OCI-LY7 (cell line): ENCODE data around the gene CDH18.

DNA sequence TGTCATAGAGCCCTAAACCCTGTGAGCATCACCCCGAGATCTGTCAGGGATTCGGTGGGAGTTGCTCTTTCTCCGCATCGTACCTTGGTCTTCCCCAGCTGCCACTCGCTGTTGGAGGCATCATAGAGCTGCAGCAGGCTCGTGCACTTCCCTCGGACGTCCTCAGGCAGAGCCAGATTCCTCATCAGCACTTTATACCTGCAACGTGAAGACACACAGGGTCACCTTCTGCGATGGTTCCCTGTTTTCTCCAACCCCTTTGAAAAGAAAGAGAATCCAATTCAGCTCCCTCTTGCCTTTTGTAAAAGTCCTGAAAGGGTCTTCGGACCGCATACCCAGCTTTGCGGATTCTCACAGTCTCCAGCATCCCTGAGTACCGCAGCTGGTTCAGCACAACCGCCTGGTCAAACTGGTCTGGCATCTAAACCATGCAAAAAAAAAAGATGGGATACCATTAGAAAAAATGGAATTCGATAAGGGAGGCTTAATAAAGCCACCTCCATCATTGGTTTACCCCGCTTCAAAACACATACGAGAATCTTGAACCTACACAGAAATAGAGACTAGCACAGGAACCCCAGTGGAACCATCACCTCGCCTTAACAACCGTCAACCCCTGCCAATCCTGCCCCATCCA is 94.1 kb upstream of the RETREG1 start:
- PRO-cap: no peak
- RAMPAGE, long total RNA: no peak

DNA sequence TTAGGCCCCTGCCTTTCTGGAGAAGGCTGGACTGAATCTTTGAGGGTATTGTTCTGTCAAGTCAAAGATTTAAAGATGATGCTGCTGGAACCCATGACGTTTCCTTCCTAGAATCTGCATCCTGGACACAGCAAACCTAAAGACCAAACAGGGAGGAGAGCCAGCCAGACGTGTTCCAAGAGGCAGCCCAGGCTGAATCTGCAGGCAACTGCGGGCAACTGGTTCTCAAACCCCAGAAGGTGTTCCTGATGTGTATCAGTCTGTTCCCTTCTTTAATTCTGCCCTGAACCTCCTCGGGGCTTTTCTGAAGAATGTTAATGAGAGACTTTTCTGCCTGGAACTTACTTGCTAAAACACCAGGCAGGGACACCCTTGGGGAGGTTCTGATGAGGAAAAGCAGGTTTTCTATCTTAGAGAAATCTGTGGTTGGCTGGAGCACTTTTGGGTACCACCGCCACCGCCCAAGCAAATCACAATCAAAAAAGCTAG is 132.8 kb upstream of the RETREG1 start:
- PRO-cap: no peak
- RAMPAGE, long total RNA: no peak

- PRO-cap: no peak
- RAMPAGE, long total RNA: no peak
These were observed 56.4 kb downstream of the MYO10 start for GRCh38 chr5:16879689-16880080.

DNA sequence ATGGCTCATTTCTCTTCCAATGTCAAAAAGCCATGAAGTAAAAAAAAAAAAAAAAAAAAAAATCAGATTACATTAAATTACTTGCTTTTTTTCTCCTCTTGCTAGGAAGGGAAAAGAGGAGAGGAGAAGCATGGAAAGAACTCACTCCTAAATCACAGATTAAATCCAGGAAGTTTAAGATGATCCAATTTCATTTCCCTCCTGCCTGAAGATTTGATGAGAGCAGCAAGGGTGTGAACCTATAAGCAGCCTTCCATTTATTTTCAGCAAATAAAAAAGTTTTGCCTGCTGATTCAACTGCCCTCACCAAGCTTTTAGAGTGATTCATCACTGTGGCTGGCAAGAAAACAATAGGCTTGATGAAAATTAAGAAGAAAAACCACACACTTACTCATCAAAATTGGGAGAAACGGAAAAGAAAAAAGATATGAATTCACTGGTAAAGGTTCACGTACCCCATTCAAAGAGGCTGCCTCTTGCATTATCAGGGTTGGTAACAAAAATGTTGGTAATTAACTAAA is 19.7 kb downstream of the MYO10 start:
- PRO-cap: no peak
- RAMPAGE, long total RNA: no peak

DNA sequence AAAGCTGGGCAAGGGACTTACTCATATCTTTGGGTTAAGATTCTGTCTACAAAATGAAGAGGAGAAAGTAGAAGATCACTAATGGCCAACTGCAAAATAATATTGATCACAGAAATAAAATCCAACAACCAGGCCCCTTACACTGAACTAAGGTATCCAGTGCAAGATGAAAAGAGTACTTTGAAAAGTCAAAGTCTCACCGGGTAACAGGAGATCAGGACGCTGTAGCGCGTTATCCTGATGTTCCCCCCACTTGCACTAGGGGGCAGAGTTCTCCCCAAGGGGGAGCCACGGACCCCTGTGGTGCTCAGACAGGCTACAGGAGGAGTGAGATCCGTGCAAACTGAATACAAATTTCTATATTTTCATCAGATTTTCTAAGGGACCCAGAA is 2.1 kb downstream of the MYO10 start:
- PRO-cap: no peak
- RAMPAGE, long total RNA: no peak

GRCh38 chr5:17062548-17063573 is 126.8 kb upstream of the MYO10 start:
- PRO-cap: no peak
- RAMPAGE, long total RNA: no peak

DNA sequence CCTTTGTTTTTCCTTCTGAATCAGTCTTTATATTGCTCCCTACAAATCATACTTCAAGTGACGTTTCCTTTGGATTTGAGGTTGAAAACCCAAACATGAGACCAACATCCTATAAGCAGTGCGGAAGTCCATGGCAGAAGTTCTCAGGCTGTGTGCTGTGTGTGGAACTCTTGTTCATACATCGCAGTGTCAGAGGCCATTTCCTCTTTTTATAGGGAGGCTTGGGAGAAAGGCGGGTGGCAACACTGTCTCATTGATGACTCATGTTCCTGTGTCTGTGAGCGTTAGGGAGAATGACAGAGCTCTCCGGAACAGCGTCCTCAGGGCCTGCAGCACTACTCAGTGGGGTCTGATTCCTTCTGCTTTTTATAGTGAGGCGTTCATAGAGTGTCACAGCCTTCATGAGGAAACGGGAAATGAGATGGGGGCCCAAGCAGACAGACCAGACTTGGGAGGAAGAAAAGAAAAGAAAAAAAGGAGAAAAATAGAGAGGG is 98.8 kb upstream of the BASP1 start:
- PRO-cap: no peak
- RAMPAGE, long total RNA: no peak

DNA sequence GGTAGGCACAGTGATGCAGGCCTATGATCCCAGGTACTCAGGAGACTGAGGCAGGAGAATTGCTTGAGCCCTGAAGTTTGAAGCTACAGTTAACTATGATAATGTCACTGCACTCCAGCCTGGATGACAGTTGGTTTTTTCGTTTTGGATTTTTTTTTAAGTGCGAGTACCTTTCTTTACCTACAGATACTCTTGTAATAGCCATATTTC is 863.5 kb upstream of the H3Y1 start:
- PRO-cap: no peak
- RAMPAGE, long total RNA: no peak

GRCh38 chr5:19142193-19142708 is 845.7 kb downstream of the CDH18 start:
- PRO-cap: no peak
- RAMPAGE, long total RNA: no peak

- PRO-cap: no peak
- RAMPAGE, long total RNA: no peak
These were observed at the start of gene CDH18 for GRCh38 chr5:19987956-19988435. TSS of gene CDH18 (minus strand) at chr5:19988200.

GRCh38 chr5:28810235-28810734 is 1771.9 kb upstream of the CDH9 start:
- PRO-cap: no peak
- RAMPAGE, long total RNA: no peak

GRCh38 chr5:30345982-30346434 is 847.5 kb upstream of the CDH6 start:
- PRO-cap: no peak
- RAMPAGE, long total RNA: no peak

DNA sequence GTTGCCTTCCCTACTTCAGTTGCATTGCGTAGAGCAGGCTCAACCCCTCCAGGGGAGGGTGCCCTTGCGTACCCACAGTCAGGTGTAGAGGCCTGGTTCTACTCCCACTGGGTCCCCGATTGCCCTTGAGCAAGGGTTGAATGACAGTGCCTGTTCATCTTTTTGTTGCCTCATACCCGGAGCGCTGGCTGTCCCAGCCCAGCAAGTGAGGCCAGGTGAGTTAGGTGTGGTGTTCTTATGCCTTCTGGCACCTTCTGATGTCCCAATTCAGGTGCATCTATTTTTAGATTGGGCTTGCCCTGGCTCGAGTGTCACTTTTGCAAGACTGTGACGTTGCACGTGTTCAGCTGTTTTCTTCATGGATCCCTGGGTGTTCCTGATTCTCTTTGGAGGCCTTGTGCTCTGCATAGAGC is 257.8 kb downstream of the GOLPH3 start:
- PRO-cap: no peak
- RAMPAGE, long total RNA: no peak

- PRO-cap: no peak
- RAMPAGE, long total RNA: no peak
These were observed 252.3 kb downstream of the GOLPH3 start for GRCh38 chr5:31921774-31922293.

- PRO-cap: no peak
- RAMPAGE, long total RNA: no peak
These were observed 146.4 kb downstream of the GOLPH3 start for GRCh38 chr5:32027258-32028520.

- PRO-cap: no peak
- RAMPAGE, long total RNA: no peak
These were observed 75.0 kb downstream of the GOLPH3 start for GRCh38 chr5:32099009-32099611.

DNA sequence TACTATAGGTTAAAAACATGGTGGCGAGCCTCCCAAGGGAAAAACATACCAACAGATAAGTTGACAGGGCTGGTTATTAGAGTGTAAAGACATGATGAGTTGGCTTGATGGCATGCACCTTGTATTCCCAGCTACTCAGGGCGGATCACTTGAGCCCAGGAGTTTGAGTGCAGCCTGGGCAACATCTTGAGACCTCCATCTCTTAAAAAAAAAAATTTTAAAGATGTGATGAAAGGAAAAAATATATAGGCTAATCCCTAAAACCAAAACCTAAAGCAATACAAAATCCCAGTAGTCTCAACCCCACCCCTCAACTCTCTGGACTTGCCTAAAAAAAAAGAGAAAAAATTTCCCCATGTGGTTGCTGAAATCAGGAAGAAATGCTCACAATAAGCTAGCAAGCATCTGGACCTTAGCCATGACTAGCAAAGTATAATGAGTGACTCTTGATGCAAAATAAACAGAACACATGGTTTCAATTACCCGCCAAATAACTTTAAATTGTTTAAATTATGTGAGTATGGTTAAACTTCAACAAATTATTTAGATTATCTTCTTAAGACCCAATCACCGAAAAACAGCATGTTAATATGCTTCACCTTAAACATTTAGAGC is 3.4 kb downstream of the GOLPH3 start:
- PRO-cap: no peak
- RAMPAGE, long total RNA: no peak

GRCh38 chr5:32311806-32312417 is 827 bp downstream of the MTMR12 start:
- PRO-cap: unidirectional peak, plus-strand start at chr5:32312309; unidirectional peak, plus-strand start at chr5:32312350
- RAMPAGE, long total RNA: no peak

GRCh38 chr5:32588443-32589125 is 3.2 kb downstream of the SUB1 start:
- PRO-cap: no peak
- RAMPAGE, long total RNA: no peak

GRCh38 chr5:32593243-32593732 is 7.9 kb downstream of the SUB1 start:
- PRO-cap: no peak
- RAMPAGE, long total RNA: no peak